ENCODE measurements around a stretch of chr3.

DNA sequence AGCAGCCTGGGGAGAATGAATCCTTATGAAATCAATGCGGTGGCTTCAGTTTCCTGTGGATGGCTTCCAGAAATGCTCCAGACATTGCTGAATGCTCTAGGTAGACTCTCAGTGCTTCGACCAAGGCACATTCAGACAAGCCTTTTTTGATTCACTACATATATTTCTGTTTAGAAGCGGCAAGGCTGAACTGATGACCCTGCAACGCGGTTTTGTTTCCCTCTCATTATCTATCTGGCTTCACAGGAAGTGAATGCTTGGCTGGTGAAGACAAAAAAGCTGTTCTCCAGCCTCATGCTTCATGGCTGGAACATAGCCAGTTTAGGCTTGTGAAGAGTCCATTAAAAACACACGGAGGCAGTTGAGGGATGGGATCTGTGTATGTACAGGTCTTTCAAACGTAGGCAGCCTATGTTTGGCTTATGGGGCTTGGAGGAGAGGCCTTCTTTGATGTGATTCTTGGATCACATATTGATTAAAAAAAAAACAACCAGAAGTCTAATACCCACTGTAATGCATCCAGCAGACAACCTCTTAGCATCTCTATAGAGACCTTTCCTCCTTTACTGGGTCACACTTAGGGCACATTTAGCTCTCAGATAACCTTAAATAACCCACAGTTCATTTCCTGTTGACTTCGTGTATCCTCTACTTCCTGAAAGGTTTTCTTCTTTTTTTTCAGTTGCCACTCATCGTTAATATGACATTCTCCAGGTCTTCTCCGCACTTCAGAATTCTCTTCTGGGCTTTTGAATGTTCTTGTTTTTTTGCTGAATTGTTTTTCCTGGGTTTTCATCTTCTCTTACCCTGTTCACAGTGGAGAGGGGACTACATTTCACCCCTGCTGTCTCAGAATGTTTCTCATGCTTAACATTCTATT lies 400.4 kb upstream of the TBL1XR1 start:
- RRBS, result no CpG with 5 or more reads among the region's 10 CpGs

DNA sequence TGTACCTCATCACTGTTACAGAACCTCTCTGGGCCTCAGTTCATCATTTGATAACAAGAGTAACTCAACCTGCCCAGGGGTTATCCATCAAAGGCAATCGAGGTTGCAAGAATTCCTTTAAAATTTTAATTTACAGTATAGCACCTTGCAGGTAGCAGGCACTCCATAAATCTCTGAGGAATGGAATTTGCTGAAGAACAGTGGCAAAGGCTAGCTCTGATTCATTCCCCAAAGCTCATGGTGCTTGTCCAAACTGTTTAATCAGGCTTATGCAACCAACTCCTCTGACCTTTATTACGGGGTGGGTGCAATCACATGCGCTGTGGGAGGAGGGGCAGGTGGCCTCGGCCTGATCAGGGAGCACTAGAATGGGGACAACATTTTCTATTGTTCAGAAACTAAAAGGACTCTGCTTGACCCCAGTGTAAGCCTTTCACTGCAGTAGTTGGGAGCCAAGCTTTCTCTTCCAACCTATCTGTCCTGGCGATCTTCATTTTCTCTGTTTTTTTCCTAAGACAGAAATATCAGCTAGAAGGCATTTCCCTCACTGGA lies 626.8 kb upstream of the TBL1XR1 start:
- RRBS, result no CpG with 5 or more reads among the region's 5 CpGs

DNA sequence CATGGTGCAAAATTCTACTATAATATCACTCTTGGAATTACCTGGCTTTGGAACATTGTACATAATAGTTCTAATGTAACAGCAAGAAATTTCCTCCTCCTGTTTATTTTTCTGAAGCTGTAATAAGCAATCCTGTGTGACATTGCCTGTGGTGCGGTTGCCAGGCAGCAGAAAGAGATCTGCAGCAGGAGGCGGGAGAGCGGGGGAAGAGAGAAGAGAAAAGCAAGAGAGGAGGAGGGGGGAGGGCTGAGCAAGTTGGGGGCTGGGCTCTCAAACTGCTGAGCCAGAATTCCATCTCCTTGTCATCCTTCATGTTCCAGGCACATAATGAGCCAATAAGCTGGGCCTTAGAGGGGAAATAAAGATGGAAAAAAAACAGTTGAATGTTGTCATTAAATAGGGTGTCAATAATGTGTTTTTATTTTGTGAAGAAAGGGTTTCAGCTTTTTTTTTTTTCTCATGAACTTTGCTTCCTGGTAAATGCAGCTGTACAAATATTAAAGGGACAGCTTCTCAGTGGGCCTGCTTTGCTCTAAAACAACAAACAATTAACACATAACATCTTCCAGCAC lies 451.3 kb upstream of the KCNMB2 start:
- RRBS, result no CpG with 5 or more reads among the region's 3 CpGs

DNA sequence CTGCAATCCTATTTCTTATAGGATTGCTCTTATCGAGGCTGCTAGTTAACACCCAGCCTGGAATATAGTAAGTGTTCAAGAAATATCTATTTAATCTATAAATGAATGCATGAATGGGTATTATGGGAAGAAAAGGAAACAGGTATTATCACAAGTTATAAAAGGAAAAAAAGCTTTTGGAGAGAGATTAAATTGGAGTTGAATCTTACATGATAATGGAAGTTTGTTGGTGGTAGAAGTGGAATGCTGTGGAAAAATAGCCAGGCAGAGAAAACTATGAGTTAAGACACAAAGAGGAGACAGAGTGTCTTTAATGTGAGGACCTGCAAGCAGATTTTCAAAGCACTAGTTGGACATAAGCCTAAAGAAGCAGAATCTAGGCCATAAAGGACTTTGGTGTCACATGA lies 123.1 kb upstream of the KCNMB2 start:
- RRBS, result no CpG with 5 or more reads among the region's 1 CpG

DNA sequence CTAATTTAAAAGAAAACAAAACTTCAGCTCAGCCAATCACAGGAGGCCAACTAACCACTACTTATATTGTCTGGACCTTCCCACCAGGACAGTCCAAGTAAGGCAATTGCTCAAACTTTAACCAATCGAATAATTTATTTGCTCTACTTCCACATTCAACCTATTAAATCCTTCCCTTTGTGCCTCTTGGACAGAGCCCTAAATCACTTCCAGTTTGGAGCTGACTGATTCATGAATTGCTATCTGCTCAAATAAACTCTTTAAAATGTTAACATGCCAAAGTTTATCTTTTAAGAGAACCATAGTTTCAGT lies 171.5 kb downstream of the KCNMB2 start:
- RRBS, result no CpG with 5 or more reads among the region's 1 CpG

DNA sequence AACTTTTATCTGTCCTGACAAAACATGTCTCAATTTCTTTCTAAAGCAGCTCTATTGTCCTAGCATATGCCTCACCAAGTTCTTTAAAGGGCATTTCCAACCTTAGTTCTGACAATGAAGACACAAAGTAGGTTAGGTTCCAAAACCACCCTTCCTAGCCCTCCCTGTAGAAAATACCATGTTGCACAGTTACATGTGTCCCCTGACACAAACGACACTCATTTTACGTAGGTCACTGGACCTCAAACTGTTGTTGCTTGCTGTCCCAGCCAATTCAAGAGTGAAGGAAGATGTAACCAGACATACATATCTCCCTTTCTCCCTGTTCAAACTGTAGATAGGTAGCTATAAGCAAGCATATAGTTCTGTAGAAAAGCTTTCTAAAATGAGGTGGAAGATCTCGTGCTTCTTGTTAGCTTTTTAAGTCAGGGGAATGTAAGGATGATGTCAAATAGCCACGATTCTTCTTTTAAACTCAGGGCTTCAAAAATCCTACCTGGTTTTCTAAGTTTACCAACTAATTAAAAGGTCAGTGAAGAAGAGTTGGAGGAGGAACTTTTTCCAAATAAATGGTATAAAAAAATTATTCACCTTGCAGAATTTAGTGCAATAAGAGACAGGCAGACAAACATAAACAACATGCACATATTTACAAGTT lies 50.9 kb downstream of the ZMAT3 start:
- RRBS, result no CpG with 5 or more reads among the region's 4 CpGs

- RRBS, result no CpG with 5 or more reads among the region's 2 CpGs
These were observed 32.9 kb downstream of the PIK3CA start for GRCh38 chr3:179180785-179181685.

DNA sequence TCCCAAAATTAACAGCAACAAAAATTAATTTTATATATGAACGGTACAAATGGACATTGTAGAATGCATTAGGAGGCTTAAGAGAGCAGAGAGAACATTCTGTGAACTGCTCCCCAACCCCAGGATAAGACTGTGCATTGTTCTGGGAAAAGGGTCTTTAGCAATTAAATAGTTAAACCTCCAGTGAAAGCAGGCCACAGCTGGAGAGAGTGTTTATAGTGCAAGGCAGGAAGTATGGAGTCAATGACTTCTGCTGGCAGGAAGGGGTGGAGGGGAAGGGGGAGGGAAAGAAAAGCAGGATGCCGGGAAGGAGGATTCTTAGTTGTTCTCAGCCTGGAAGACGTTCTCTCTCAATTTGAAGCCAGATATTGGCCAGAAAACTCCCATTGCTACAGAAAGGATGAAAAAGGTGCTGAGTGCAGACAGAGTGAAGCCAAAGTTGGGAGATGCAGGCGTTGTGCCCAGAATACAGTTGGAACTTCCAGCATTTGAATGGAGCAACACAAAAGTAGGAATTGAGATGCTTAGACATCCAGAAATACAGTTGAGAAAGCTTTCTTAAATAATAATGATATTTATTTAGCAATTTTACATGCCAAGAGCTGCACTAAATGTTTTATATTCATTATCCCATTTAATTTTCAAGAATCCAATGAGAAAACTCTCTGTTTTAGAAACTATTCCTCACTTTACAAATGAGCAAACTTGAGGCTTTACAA lies 35.7 kb upstream of the ACTL6A start:
- RRBS, result no CpG with 5 or more reads among the region's 4 CpGs

GRCh38 chr3:181610284-181610836 lies 101.4 kb upstream of the SOX2 start:
- RRBS, result no CpG with 5 or more reads among the region's 2 CpGs

DNA sequence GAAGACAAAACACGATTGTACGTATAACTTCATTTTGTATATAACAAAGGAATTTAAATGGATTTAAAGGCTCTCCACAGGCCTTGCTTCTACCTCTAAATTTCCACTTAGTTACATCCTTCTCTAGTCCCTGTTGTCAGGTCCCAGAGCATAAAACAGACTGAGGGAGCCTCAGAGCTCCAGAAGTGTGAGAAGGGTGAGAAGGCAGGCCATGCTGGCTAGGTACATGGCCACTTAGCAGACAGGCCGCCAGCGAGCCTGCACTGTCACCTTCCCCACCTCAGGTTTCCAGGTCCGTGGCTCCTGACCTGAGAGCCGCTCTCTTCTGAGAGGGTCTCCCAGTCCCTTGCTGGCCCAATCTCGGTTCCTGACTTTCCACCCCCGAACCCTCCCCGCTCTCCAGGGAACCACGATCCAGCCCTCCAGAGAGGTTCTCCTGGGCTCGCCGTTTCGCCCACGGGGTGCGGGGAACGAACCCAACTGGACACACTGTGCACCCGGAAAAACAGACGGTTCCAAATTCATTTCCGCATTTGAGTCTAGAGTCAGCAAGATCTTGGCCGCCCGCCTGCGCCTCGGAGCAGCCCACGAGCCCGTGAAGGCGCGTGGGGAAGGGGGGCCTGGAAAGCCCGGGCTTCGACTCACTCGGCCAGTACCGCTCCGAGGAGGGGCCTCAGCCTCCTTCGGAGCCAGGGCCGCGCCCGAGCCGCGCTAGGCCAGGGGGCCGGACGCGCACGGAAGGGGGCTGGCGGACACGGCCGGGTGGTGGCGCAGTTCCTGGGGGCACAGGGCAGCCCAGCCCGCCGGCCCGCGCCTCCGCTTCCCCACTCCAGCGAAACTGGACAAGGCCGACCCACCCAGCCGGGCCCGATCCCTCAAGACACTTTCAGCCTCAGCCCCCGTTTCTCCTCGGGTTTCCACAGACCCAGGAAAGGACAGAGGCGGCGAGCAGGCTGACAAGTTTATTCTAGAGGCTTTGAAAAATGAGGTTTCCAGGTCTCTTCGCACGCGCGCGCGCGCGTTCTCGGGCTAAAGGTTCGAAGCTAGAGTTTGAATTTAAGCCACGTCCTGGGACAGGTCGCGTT lies 16.6 kb upstream of the SOX2 start:
- RRBS, result 12% methylated on average over 21 of the region's 72 CpGs

- RRBS, result no CpG with 5 or more reads among the region's 2 CpGs
These were observed 6.8 kb downstream of the SOX2 start for GRCh38 chr3:181718597-181718880.

- RRBS, result no CpG with 5 or more reads among the region's 12 CpGs
These were observed 526.5 kb downstream of the SOX2 start for GRCh38 chr3:182238173-182238670.

- RRBS, result 1% methylated on average over 3 of the region's 10 CpGs
These were observed 314 bp upstream of the ATP11B start for GRCh38 chr3:182793104-182793275.

DNA sequence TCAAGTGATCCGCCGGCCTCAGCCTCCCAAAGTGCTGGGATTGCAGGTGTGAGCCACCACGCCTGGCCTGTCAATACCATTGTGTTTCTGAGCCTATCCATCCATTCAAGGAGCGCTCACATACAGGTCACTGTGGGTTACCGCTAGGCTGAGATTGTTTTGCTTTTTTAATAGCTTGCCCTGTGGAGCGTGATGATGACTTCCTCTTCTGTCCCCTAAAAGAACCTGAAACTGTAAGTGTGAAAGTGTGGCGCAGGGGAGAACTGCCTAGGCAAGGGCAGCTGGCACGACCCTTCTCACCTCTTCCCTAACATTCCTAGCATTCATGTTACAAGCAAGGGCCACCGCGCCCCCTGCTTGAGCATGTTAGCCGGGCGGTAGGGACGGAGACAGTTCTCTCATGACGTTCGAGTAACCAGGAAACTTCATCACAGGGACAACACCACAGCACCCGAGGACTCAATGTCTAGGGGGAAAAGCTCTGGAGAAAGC lies 867 bp downstream of the LAMP3 start:
- RRBS, result no CpG with 5 or more reads among the region's 16 CpGs

DNA sequence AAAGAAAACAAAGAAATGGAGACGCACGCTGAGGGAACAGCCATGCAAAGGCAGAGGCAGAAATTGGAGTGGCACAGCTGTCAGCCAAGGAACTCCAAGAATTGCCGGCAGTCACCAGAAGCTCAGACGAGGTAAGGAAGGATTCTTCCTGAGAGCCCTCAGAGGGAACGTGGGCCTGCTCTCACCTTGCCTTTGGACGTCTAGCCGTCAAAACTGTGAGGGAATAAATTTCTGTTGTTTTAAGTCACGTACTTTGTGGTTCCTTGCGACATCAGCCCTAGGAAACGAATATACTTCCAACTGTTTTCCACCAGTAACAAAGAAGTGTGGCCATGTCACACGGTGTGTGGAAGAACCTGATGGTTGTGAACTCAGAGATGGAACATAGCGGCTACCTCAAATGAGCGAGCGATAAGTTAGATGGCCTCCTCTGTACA lies 41.0 kb upstream of the B3GNT5 start:
- RRBS, result no CpG with 5 or more reads among the region's 14 CpGs

GRCh38 chr3:183269358-183270469 lies 16.7 kb downstream of the B3GNT5 start:
- RRBS, result no CpG with 5 or more reads among the region's 24 CpGs

GRCh38 chr3:183307529-183308227 lies 54.6 kb downstream of the B3GNT5 start:
- RRBS, result no CpG with 5 or more reads among the region's 7 CpGs

GRCh38 chr3:183315535-183316260 lies 62.6 kb downstream of the B3GNT5 start:
- RRBS, result no CpG with 5 or more reads among the region's 9 CpGs

GRCh38 chr3:183357615-183358177 lies 70.7 kb downstream of the MCF2L2 start:
- RRBS, result no CpG with 5 or more reads among the region's 7 CpGs

Data from AG08470 (cell line).